PFSK-1 (cell line): Measurements from ENCODE around the genes PSMG1, HMGN1, SH3BGR and PCP4.

- RRBS: no CpG with 5 or more reads among the region's 2 CpGs
Observed at GRCh38 chr21:38496272-38496567, 2.1 kb downstream of the ERG start.

DNA sequence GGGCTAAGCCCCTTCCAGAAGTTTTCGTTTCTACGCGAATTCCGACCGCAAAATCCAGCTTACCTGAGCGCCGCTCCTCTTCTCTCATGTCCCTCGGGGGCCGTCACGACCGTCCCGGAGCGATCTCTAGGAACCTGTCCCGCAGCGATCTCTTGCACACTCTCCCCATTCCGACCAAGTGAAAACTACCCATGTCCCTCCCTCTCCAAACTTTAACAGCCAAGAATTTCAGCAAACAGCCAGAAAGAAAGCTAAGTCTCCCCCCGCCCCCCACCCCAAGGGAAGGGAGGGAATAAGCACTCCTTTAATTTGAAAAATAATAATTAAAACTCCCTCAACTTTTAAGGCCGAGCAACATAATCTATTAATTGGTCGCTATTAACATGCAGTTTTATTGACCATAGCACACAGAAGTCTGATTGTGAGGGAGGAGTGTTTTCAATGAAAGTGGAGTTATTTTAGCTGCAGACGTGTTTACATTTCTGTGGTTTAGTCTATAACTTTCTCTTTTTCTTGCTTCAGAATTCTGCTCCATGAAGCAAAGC, 144.1 kb upstream of the ETS2 start:
- RRBS: no CpG with 5 or more reads among the region's 20 CpGs

- RRBS: no CpG with 5 or more reads among the region's 1 CpG
Observed at GRCh38 chr21:38807246-38807661, 1.5 kb downstream of the ETS2 start.

DNA sequence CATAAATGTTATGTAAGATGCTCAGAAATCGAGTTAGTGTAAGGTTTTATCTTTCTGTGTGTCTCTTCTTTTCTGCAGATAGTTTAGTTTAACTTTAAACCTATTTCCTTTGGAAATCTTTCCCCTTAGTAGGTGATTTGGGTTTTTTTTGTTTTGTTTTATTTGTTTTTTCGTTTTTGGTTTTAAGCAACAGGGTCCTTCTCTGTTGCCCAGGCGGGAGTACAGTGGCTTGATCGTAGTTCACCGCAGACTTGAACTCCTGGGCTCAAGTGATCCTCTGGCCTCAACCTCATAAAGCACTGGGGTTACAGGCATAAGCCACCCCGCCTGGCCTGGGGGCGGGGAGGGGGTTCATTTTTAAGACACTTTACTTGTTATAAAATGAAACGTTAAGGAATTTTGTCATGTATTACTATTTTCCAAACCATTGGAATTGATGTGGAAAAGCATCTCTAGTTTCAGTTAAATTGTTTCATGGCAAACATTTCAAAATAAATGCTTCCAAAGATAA, 6.0 kb downstream of the ETS2 start:
- RRBS: no CpG with 5 or more reads among the region's 8 CpGs

DNA sequence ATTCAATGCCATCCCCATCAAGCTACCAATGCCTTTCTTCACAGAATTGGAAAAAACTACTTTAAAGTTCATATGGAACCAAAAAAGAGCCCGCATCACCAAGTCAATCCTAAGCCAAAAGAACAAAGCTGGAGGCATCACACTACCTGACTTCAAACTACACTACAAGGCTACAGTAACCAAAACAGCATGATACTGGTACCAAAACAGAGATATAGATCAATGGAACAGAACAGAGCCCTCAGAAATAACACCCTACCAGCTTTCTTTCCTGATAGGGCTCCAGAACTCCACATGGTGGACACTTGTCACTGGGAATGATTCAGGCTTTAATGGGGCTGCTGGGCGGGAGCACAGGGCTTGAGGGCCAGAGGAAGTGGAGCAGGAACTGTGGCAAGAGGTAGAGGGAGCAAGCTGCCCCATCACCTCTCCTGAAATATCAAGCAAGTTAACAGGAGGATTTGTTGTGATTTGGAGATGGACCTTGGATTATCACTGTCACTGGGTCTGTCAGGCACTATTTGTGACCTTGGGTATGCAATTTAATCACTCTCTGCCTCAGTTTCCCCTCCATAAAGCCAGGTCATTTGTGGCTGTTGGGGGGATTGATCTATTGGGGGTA, 24.9 kb downstream of the ETS2 start:
- RRBS: no CpG with 5 or more reads among the region's 2 CpGs

DNA sequence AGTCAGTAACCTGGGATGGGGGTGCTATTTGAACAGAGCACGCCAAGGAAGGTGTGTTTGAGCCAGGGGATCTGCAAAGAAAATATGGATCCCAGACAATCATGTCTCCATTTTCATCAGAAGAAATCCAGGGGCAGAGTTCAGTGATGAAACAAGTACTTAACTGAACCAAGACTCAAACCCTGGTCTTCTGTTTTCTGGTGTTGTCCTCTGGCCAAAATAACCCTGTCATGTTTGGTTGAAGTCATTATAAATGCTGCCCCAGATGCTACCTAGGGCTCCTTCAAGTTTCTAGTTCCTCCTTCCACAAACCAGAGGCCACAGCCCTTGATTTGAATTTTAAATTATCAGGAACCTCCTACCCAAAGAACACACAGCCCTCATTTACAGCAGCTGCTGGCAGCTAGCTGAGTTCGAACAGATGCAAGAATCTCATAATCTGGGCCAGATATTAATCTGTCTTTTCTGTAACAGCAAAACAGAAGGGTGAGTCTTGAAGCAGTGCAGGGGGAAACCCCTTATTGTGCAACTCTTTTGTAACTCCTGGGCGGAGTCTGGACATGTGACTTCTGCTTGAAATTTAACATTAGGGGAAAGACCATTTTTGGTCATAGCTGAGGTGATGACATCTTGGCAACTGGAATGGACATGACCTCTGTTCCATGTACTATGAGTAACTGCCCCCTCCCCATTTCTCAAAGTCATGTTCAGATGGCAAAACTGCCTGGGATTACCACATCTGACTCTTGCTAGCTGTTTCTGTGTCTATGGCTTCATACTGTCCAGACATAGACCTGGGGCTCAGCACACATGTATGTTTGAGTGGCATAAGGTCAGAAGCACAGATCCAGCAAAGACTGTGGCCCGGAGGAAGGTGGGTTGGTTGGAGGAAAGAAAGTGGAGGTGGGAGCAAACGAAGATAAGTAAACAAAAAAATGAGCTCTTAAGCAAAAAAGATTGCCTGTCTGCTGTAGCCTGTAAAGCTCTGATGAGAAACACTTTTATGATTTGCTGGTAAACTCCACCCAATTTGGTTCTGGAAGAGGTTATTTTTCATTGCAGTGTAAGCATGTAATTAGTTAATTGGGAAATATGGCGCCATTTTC, 25.8 kb downstream of the ETS2 start:
- RRBS: no CpG with 5 or more reads among the region's 6 CpGs

DNA sequence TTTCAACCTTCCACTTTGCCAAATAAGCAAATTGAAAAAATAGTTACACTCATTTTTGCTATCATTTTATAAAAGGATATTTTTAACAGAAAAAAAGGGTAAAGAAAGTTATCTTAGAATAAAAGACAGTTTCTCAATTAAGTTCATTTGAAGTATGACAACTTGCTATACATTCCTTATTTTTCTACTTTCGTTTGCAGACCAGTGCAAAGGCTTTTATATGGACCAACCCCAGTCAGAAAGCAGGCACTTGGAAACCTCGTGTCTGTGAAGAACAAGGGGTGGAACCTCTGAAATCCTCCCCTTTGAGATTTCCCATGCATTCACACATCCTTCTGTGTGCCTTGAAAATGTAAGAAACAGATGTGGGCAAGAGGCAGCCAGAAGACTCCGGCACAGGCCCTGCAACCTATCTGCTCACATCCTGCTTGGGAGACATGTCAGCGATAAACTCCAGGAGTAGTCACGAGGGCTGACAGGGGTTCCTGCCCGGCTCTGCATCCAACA, 42.4 kb downstream of the ETS2 start:
- RRBS: 12% methylated on average over 3 of the region's 6 CpGs

DNA sequence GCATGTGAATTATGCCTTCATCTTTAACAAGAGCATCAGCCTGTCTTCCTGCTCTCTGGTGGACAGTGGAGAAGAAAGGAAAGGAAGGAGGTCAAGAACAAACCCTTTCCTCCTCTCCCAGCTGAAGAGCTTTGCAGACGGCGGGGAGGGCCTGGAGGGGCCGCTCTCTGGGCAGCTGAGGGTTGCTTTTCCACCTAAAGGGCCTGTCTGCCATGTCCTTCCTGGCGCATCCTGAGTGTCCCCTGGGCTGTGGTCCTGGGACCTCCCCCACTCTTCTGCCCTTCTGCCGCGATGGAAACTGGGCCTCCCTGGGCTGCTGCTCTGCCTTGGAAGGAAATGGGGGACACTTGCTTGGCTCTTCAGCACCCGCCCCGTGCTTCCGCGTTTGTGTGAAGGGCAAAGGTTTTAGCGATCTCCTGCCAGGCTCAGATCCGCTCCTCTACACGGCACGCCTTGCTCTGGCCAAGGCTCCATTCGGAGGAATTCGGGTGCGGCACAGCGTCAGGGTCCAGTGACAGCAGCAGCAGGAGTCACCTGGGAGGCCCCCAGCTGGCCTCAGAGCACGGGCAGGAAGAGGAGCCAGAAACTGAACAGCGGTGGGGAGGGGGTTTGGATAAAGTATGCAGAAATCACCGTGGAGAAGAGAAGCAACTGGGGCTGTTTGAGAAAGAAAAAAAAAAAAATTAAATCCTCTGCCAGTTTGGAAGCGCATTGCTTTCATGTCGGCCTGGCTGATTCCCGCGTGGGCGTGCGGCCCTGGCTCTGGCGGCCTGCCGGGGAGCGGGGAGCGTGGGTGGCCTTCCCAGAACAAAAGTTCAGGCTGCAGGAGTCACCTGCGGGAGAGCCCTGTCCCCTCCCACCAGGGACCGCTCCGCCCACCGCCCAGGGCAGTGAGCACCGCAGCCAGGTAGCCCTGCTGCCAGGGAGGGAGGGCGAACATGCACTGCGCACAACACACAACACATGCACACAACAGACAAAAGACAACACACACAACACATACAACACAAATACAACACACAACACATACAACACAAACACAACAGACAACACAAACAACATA, 107.4 kb downstream of the ETS2 start:
- RRBS: no CpG with 5 or more reads among the region's 38 CpGs

- RRBS: 3% methylated on average over 5 of the region's 24 CpGs
Observed at GRCh38 chr21:38985015-38986006, 179.6 kb downstream of the ETS2 start.

- RRBS: 1% methylated on average over 18 of the region's 70 CpGs
Observed at GRCh38 chr21:39183090-39183688, at the start of gene PSMG1. Gene PSMG1, minus strand, starts transcription at chr21:39183451.

DNA sequence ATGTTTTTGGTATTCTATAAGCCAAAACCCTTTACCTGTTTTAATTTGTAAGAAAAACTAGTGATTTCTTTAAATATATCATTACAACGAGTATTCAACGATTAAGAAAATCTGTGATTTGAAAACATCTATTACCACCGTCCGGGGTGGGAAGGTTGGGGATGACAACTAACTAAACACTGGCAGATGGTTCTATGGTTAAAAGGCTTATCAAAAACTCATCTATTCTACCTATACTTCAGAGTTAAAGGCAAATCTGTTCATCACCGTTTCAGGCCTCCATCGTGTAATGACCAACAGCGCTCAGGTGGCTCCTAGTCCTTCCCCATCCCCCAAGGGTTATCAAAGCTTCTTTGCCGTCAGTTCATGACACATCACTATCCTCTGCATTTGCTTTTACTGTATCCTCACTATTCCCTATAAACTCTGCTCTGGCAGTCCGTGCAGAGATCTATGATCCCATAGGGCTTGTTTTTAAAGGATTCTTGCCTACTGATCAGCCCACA, 8.3 kb downstream of the HMGN1 start:
- RRBS: no CpG with 5 or more reads among the region's 9 CpGs

- RRBS: no CpG with 5 or more reads among the region's 3 CpGs
Observed at GRCh38 chr21:39347100-39347500, 1.8 kb downstream of the HMGN1 start.

DNA sequence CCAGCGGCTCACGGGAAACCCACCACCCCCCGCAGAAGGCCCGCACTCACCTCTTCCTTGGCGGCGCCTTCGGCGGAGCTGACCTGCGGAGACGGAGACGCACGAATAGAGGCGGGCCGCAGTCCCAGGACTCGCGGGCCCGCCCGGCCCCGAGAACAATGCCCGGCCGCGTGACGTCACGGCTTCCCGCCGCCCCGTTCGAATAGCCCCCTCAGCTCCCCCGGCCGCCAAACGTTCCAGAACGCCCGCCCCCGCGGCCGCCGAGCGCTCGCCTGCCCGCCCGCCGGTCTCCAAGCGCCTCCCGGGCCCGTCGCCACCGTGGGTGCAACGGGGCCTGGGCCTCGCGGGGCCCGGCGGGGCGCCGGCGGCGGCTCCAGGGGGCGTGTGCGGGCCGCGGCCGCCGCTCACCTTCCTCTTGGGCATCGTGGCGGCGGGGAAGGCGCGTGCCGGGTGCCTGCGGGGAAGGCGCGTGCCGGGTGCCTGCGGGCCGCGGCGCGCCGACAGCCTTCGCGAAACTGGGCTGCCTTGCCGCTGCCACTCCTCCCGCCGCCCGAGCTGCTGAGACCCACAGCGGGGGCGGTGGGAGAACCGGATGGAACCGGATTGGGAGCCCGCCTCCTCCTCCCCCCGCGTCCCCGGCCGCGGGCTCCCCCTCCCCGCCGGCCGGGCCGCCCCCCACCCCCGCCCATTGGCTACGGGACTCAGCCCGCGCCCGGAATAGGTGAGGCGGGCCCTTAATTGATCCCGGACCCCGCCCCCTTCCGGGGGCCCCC, at the start of gene HMGN1:
Gene HMGN1, minus strand, starts transcription at position 594 of the 773 bp plus-strand sequence.
- RRBS: 2% methylated on average over 48 of the region's 107 CpGs

- RRBS: no CpG with 5 or more reads among the region's 13 CpGs
Observed at GRCh38 chr21:39386271-39386717, 6.2 kb downstream of the GET1 start.

- RRBS: no CpG with 5 or more reads among the region's 20 CpGs
Observed at GRCh38 chr21:39451262-39452442, at the start of gene SH3BGR. Gene SH3BGR, plus strand, starts transcription at chr21:39451970.

- RRBS: no CpG with 5 or more reads among the region's 14 CpGs
Observed at GRCh38 chr21:39867181-39867777, at the start of gene PCP4. Gene PCP4, plus strand, starts transcription at chr21:39867438.

DNA sequence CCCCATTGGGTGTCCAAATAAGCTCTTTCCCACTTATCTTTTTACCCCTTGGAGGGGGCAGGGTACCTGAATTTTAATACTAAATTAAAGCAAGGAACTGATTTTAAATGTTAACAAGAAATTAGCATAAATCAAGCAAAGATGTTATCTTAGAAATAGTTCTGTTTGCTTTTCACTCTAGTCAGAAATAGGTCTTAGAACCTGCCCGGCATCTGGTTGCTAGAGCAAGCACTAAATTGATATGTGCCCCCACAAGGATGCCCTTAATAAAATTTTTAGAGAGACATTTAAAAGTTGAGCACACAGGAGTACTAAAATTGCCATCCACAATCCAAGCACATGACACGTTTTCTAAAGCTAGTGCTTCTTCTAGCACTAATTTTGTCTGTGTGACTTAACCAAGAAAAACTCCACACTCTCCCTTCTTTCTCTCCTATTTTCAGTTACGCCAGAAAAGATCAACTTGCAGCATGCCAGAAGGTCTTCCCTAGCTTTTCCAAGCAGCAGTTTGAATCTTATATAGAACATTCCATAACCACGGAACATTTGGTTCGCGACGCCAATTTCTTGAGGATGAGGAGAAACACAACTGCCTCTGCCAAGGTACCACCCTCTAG, 43.6 kb upstream of the BACE2 start:
- RRBS: no CpG with 5 or more reads among the region's 7 CpGs

DNA sequence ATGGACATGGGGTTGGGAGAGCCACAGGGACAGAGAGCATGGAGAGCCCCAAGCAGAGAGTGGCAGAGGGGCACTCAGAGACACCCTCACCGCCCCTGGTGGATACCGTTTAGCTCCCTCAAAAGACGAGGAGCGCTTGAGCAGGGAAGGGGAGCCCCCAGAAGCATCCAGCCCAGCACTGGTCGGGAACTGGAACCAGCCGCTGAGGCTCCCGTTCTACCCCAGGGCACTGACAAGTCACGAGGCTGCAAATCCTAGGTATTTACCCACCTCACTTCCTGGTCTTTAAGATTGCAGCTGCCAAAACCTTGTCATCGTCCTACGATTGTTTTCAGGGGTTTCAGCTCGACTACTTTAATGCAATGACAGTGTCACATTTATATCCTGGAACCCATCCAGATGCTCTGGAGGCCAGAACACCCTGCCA, 20.9 kb upstream of the BACE2 start:
- RRBS: no CpG with 5 or more reads among the region's 11 CpGs

- RRBS: no CpG with 5 or more reads among the region's 13 CpGs
Observed at GRCh38 chr21:41207343-41208163, 39.6 kb downstream of the BACE2 start.

DNA sequence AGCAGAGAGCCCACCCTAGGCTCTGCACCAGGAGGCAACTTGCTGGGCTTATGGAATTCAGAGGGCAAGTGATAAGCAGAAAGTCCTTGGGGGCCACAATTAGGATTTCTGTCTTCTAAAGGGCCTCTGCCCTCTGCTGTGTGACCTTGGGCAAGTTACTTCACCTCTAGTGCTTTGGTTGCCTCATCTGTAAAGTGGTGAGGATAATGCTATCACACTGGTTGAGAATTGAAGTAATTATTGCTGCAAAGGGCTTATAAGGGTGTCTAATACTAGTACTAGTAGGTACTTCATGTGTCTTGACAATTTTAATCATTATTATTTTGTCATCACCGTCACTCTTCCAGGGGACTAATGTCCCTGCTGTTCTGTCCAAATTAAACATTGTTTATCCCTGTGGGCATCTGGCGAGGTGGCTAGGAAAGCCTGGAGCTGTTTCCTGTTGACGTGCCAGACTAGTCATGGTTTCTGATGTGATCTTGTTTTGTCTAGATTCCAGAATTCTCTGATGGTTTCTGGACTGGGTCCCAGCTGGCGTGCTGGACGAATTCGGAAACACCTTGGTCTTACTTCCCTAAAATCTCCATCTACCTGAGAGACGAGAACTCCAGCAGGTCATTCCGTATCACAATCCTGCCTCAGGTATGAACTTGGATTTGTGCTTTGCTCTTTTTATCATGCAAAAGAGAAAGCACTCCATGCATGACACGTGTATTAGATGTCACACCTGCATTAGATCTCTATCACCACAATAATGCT, 66.2 kb upstream of the FAM3B start:
- RRBS: no CpG with 5 or more reads among the region's 9 CpGs